Mesenchymal stem cell of the bone marrow (primary cell): ENCODE results near the genes MRPL36 and ADCY2.

- CAGE, long polyA plus RNA = no peak
Observed at GRCh38 chr5:1555068-1556021, 31.6 kb upstream of the LPCAT1 start.

- CAGE, long polyA plus RNA = no peak
Observed at GRCh38 chr5:1668229-1668679, 131.4 kb downstream of the MRPL36 start.

- CAGE, long polyA plus RNA = no peak
Observed at GRCh38 chr5:1724857-1725636, 74.6 kb downstream of the MRPL36 start.

DNA sequence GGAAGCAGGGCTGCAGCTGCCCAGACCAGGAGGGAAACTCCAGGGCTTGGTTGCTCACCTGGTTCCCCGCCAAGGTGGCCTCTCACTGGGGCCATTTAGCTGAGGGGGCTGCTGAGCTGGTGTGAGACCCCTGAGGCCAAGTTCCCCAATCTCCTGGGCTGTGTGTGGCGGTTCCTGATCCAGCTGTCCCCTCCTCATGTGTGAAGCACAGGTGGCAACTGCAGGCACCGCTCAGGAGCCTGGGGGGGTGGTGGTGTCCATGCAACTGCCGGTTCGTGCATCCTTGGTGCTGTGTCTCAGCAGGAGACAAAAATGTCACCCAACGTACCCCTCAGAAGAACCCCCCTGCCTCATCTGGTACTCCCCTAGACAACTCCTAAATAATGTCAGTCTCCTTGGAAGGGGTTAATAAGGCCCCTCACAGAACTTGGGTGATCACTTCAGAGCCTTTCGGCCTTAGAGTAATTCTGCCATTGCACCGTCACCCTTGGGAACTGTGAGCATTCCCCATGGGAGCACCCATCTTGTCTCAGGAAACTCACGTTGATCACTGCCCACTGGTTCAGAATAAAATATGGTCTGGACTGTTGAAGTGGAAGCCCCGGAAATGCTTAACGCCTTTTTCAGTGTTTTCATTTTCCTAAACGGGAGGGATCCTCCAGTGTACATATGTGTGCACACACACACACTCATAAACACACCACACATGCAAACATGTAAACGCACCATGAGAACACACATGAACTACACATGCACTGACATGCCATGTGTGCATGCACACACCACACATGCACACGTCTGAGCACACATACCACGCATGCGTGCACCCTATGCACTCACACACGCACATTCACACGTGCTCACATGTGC is 17.4 kb downstream of the MRPL36 start:
- CAGE, long polyA plus RNA = no peak

DNA sequence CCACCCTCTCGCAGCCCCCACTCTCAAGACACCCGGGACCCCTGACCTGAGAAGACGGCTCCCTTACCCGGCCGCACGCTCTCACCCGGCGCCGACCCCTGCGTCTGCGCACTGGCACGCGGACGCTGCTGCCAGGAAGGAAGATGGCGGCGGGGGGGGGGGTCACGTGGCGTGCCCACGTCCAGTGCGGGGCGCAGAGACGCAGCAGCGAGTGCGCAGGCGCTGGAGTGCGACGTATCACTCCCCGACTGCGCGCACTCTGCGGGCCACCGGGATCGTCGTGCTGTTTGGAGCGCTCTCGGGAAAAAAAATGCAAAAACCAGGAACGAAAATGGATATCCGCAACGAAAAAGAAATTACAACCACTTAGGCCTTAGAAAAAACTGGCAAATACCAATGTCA is at the start of gene MRPL36:
Gene MRPL36 (minus strand): TSS at position 113 of the 402 bp plus-strand sequence.
- CAGE, long polyA plus RNA = no peak

GRCh38 chr5:2105022-2105564 is 222.4 kb upstream of the IRX4 start:
- CAGE, long polyA plus RNA = no peak

GRCh38 chr5:2388407-2388804 is 363.1 kb downstream of the IRX2 start:
- CAGE, long polyA plus RNA = no peak

DNA sequence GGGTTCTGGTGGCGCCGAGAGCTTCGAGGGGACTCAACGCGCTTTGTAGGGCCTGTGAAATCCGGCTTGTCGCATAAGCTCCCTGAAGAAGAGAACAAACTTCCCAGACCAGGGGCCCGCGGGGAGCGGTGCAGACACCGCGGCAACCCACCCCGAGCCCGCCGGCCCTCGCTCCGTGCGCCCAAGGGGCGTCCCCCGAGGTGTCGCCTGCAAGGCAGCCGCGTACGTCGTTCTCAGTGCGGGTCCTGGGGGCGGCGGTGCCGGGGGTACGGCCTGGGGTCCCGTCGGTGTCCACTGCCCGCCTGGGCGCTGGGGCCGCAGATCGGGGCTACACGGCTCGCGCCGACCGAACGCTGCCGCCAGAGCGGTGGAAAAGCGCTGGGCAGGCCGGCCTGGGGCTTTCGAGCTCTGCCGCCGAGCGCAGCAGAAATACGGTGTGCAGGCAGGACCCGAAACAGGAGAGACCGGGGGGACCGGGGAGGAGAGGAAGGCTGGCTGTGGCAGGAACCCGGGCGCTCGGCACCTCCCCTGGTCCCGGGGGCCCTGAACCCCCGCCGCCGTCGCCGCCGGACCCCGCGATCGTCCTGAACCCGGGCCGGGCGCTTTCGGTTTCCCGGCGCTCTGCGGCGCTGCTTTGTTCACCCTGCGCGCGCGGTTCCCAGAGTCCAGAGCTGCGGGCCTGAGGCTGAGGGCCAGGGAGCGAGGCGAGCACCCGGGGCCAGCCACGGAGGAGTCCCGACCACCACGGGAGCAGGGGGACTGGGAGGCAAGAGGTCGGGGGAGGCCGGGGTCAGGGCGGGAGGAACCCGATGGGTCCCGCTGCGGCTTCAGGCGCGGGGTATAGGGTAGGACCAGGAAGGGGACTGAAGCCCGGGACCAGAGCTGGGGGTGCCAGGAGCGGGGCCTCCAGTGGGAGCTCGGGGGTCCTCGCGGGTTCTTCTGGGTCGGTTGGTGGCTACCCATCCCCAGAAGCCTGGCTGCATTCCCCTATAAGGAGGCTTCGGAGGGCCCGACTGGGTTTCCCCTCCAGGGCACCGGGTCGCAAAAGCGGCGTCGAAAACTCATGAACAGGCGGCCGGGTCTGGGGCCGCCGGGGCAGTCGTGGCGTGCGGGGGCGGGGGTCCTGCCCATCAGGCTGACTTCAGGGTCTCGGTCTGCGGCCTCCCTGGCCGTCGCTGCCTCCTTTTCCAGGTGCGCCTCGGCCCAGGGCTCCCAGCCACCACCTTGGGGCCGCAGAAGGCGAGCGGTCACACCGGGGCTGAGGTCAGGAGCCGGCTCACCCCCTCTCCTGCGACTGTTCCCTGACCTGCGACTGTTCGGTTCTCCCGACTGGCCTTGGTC is 11.9 kb downstream of the IRX2 start:
- CAGE, long polyA plus RNA = no peak

- CAGE, long polyA plus RNA = no peak
Observed at GRCh38 chr5:2754367-2755557, 3.3 kb upstream of the IRX2 start.

DNA sequence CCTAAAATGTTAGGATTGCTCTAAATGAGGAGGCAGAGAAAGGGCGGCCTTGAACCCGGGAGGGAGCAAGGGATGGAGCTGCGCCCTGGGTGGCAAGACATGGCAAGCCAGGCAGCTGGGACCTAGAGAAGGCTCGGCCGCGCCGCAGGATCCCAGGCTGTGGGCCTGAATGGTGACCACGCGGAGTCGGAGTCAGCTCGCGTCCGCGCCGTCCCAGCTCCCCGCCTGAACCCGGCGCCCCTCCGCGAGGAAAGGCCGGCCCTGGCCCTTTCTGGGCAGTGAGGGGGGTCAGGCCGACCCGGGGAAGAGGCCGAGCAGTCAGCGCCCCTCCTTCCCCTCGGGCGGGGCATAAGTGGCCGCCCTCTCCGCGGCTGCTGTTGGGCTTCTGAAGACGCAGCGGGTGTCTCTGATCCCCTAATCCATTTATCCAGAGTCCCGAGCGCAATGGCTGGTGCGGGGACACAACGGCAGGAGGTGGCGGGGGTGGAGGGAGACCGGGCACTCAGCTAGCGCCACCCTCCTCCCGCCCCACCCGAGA is 10.7 kb downstream of the IRX1 start:
- CAGE, long polyA plus RNA = no peak

- CAGE, long polyA plus RNA = no peak
Observed at GRCh38 chr5:4765759-4766122, 374.4 kb upstream of the ADAMTS16 start.

DNA sequence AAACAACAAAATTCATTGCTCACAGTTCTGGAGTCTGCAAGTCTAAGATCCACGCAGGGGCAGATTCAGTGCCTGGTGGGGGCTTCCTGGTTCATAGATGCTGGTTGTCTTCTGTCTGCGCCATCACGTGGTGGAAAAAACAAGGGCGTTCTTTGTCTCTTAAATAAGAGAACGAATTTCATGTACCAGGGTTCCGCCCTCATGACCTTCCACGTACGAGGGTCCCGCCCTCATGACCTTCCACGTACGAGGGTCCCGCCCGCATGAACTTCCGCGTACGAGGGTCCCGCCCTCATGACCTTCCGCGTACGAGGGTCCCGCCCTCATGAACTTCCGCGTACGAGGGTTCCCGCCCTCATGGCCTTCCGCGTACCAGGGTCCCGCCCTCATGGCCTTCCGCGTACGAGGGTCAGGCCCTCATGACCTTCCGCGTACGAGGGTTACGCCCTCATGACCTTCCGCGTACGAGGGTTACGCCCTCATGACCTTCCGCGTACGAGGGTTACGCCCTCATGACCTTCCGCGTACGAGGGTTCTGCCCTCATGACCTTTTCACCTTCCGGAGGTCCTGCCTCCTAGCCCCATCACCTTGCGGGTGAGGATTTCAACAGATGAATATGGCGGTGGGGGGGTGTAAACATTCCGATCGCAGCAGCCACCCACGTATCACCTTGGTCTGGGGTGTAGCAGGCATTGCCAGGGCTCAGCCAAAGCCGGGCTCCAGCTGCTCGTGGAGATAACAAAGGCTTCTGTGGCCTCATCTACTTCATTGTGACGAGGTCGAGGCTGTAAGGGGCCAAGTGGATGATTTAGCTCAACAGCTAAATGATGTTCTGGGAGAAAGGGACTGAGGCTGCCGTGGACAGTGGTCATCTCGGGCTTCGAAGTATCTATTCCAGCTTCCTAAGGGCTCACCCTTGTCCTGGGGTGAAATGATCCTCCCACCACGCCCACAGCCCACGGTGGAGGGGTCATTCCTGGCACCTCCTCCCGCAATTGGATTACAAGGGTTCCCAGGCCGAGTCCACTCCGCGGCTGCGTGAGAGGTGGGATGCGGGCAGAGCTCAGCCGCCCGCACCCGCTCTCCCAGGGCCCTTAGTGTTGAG is 273.8 kb upstream of the ADAMTS16 start:
- CAGE, long polyA plus RNA = no peak

- CAGE, long polyA plus RNA = no peak
Observed at GRCh38 chr5:5179158-5179448, 39.0 kb downstream of the ADAMTS16 start.

DNA sequence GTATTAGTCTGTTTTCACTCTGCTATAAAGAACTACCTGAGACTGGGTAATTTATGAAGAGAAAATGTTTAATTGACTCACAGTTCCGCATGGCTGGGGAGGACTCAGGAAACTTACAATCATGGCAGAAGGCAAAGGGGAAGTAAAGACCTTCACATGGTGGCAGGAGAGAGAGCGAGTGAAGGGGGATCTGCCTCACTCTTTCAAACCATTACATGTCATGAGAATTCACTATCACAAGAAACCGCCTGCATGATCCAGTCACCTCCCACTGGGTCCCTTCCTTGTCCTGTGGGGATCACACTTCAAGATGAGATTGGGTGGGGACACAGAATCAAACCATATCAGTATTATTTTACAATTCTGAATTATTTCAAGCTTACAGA is 27.5 kb downstream of the SRD5A1 start:
- CAGE, long polyA plus RNA = no peak

GRCh38 chr5:6712831-6713122 is 455 bp upstream of the TENT4A start:
- CAGE, long polyA plus RNA = no peak

DNA sequence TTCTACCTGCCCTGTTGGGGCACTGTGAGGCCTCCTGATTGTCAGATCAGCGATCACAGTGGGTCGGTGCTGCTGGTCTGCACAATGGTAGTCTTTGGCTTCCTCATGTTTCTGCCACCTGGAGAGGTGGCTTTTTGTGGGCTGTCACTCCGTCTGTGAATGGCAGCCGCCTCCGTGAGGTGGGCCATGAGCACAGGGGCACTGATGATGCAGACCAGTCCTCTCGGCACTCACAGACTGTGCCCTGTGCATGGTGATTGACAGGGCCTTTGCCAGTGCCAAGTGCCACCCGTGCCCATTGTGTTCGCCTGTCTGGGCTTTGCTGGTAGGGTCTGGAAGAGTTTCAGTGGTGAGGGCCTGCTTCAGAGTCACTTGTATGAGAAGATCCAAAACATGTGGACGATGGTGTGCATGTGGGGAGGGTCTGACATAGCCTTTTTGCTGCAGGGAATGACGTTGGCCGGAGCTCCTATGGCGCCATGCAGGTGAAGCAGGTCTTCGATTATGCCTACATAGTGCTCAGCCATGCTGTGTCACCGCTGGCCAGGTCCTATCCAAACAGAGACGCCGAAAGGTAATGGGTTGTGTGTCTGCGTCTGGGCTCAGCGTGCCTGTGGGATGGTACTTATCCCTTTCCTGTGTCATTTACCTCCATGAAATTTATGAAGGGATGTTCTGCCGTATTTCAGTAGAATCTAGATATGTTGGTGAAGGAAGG is 34.9 kb downstream of the TENT4A start:
- CAGE, long polyA plus RNA = no peak

DNA sequence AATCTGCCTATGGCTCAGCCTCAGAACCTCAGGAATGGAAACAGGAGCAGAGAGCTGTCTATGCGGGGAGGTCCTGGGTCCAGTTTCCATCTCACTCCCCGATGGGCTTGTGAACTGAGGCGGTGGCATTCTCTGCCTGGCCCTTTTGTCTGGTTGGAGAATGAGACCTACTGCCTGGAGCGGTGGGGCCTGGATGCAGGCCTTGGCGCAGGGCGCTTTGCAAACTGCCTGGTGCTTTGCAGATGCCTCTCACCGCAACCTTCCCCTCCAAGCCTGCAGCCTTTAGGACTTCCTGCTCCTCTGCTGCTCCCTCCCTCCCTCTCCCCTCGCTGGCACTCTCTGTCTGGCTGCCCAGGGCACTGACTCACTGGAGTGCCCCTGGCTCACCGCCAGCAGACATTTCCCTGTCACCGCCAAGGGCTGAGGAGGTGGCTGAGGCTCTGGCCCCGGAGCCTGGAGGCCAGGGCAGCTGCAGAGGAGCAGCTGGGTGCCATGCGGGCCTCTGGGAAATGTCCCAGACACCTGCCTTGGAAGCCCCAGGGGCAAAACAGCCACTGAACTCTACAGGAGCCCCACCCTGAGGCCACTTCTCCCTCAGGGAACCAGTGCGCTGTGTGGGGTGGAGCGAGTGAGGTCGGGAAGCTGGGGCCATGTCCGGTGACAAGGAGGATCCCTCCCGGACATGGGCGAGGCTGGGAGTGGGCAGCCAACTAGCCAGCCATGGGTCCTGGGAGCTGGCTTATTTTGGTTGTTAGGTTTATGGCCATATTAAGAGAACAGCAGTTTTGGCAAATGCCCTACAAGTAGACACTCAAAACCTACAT is 53.4 kb downstream of the TENT4A start:
- CAGE, long polyA plus RNA = no peak

DNA sequence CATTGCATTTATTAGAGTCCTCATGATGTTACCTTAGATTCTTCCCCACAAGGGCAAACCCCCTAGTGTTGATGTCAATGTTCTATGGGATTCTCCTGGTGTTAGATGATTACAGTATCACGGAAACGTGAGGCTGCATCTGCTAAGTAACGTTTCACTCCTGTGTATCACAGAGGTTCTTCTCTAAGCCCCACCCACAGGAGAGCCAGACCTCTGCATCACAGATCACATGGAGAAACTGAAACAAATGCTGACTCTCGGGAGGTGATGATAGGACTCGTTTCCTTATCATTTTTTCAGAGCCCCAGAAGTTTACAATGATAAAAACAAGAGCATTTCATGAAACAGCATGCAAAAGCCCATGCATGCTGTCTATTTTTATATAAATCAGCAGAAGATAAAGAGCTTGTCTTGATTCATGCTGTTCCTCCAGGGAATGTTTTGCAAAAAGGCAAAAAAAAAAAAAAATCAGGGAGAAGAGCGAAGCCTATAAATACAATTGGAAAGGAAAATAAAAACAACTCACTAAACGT is 114.6 kb downstream of the TENT4A start:
- CAGE, long polyA plus RNA = no peak

DNA sequence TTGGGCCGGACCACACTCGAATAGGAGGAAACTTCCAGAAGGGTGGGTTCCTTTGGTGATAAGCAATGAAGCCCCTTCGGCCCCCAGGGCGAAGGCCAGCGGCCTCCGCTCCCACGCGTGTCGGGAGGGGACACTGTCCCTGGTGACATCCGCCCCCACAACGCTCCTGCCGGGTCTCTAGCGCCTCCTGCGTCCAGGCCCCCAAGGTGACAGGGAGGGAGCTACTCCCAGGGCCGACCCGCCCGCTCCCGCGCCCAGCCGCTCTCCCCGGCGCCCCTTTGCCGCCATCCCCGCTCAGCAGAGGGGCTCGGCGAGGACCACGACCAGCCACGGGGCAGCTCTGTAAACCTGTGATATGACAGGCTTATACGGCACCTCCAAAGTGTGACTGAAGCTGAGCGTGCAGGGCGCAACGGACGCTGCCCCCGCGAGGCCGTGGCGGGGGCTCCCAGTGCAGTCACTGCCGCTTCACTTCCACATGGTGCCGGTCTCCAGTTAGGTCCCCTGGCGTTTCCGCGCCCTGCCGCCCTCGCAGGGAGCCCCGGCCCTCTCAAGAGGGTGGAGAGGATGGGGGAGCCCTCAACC is 1.0 kb upstream of the ADCY2 start:
- CAGE, long polyA plus RNA = no peak

DNA sequence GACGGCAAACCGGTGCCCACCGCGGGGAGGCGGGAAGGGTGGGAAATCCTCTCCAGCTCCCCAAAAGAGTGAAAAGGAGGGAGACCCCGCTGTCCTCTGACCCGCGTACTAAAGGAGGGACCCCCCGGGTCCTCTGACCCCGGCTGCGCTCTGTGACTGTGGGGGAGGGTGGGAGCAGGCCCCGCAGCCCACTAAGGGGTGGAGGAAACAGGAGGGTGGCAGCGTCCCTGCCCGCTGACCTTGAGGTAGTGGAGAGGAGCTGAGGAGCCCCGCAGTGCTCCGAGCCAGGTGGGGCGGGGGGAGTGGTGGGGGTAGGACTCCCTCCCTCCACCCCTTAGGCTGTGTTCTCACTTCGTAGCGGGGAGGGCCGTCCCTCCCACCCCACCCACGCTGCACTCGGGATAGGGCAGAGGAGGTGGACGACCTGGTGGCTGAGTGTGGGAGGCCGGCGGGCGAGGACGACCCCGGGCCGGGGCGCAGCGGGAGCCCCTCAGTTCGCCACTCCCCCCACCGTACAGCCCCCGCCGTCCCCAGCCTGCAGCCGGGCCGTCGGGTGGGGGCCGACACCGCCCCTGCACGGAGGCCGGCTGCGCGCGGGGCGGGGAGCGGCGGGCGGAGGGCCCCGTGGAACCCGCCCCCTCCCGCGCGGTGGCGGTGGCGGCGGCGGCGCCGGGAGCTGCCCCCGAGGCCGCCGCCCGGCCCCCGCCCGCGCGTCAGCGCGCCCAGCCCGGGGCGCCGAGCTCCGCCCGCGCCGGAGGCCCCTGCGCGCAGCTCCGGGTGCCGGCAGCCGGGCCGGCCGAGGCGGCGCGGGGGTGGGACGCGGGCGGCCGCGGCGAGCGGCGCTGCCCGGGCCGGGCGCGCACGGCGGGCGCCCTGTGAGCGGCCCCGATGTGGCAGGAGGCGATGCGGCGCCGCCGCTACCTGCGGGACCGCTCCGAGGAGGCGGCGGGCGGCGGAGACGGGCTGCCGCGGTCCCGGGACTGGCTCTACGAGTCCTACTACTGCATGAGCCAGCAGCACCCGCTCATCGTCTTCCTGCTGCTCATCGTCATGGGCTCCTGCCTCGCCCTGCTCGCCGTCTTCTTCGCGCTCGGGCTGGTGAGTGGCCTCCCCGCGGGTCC is at the start of gene ADCY2:
Gene ADCY2 (plus strand): TSS at position 730 of the 1,121 bp plus-strand sequence.
- CAGE, long polyA plus RNA = no peak